Skin of body (tissue), 2 donors: Measurements from ENCODE around the genes CT47B1, DCAF12L2 and ZDHHC9.

- RAMPAGE, long total RNA: no peak
Measured at GRCh38 chrX:119455254-119455654, 13.0 kb upstream of the SLC25A5 start.

DNA sequence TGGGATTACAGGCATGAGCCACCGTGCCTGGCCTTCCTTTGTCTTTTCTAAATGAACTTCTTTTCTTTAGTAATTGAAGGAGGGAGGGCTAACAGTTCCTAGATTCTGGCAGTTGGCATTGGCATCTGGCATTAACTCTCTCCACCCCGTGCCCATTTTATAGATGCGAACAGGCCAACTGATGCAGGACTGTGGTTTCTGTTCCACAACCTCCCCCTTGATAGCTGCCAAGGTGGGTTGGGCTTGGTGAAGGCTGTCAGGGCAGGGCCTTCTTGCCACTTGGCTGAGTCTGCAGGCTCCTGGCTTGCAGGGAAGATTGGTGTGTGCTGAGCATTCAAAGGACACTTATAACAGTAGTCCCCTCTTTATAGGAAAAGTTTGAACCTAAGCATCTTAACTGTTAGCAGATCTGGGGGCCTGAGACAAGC lies 4.3 kb downstream of the SOWAHD start:
- RAMPAGE, long total RNA: no peak

GRCh38 chrX:119841484-119841974 lies 11.2 kb downstream of the UPF3B start:
- RAMPAGE, long total RNA: no peak

DNA sequence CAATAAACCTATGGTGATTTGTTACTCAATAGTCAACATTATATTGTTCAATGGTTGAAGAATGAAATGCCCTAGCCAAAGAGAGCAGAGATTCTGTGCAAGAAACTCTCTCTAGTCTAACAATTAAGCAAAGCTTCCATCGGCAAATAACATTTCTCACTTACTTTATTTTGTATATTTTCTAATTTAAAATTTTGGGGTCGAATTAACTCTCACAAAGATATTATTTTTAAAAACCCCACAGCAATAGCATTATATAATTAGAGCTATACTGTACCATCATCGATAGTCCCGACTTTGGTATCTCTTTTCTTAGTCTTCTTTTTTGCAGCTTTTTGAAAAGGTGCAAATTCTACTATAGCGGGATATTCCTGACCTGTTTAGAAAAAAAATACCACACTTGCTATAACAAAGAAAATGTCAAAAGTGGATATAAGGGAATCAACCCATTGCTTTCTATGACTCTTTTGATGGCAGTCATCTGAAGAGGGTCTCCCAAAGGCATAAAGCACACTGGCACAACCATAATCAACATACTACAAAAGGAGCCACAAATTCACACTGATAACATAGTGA lies 7.8 kb downstream of the UPF3B start:
- RAMPAGE, long total RNA: no peak

DNA sequence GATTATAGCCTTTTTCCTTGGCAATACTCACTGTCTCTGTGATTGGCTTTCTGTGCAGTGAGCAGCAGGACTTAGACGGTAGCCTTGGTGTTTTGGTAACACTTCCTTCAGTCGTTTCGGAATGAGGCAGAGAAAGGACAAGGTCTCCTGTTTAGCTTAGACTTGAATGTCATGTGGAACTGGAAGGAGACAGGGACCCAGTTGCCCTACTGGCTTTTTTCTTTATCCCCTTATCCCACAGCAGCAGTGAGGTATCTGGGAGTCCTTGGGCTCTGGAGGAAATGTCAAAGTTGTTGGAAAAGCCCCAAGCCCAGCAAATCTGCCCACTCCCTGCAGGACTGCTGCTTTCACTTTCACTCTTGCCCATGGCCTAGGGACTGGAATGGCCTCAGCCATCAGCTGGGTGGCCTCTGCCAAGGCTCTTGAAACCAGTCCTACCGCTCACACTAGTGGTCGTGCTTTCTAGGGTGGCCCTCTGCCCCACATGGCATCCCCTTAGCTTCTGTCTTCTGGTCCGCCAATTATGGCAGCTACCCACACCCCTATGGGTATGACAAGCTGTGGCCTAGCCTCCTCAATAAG lies 9.6 kb upstream of the RHOXF1 start:
- RAMPAGE, long total RNA: no peak

DNA sequence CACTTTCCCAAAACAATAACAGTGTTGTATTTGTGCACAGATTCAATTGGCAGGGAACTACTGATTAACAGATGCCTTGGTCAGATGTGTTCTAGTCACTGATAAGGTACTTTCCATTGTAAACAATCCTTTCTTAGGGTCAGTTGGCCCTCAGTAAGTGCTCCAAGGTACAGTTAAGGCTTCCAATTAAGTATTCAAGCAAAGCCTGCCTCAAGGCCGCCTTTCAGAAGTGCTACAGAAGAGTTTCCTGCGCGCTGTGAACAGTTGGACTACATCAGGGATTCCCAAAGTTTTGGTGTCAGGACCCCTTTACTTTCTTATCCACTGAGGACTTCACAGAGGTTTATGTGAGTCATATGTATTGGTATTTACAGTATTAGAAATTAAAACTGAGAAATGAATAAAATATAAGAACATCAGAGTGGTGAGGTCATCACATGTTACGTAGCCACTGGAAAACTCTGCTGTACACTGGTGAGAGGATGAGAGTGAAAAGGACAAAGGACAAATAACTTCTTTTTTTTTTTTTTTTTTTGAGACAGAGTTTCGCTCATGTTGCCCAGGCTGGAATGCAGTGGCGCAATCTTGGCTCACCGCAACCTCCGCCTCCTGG lies 2.7 kb downstream of the LAMP2 start:
- RAMPAGE, long total RNA: no peak

GRCh38 chrX:120875756-120876138 lies at the start of gene CT47B1:
Gene CT47B1, minus strand, starts transcription at chrX:120875866.
- RAMPAGE, long total RNA: no peak

DNA sequence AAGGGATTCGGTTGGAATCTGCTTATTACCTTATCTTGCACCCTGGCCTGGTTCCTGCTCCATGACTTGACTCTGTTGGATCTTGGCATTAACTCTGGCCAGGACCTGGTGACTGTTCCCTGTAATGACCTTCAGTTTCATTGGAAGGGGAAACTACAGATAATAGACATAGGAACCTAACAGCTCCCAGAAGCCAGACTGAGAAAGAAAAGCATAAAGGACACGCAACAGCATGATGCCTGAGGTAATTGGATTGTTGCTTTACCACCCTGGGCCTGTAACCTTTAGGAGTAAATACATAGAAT lies 762.3 kb upstream of the GRIA3 start:
- RAMPAGE, long total RNA: no peak

- RAMPAGE, long total RNA: no peak
Measured at GRCh38 chrX:123614019-123614315, 118.9 kb downstream of the THOC2 start.

DNA sequence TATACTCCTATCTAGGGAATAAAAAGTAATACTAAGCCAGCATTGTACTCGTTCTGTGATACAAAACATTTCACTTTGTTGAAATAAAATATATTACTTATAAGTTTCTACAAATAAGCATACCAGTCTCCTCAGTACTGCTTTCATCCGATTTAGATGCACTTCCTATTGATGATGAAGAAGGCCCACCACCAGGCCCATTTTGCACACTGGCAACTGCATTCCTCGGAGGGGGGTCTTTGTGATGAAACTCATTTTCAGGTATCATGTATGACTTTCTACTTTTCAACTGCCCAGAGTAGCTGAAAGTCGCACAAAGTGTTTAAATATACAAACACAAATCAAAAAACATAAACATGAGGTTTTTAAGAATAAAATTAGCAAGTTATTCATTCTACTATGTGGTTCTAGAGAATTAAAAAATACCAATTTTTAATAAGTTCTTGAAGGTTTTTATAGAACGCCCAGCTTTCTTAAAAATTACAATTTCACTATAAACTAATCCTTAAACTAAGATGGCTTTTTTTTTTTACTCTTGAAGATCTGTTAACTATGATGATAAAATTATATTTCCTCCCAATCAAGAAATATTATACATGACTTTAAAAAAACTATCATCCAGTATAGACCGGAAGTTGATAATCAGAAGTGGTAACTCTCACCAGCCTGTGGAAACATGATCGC lies 109.7 kb downstream of the THOC2 start:
- RAMPAGE, long total RNA: no peak

DNA sequence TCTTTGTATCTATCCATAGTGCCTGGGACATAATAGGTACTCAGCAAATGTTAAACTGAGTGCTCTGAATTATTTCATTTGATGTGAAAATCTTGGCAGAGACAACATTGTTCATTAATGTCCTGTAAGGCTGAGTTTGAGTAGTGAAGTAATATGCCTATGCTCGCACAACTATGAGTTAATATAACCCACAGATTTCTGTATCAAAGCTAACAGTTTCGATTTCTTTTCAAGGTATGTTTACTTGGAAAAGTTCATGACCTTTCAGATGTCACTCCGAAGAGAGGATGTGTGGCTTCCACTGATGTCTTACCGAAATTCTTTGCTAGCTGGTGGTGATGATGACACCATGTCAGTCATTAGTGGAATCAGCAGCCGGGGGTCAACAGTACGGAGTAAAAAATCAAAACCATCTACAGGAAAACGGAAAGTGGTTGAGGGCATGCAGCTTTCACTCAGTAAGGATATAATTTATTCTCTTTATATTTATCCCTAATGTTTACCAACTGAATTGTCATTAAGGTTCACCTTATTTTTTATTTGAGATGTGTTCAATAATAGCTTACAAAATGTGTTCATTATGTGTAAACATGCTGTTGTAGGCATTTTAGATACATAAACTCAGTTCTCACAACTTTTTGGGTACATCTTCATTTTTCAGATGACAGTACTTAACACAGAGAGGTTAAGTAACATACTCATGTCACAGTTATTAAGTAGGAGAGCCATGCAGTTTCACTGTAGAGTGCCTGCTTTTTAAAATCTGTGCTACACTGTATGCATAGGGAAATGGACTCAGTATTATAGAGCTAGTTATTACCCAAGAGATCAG lies 125.0 kb downstream of the STAG2 start:
- RAMPAGE, long total RNA: no peak

- RAMPAGE, long total RNA: no peak
Measured at GRCh38 chrX:124090396-124090960, 129.0 kb downstream of the STAG2 start.

DNA sequence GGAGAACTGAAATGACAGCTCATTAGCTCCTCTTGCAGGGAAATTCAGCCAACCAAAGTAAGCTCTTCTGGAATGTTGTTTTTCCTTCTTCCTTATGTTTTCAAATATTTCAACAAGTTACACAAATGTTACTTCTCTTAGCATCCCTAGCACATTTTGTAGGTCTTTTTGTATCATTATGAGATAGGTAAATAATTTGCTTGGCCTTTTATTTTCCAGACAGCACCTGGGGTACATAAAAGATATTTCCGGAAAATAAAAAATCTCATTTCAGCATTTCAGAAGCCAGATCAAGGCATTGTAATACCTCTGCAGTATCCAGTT lies 23.6 kb downstream of the SH2D1A start:
- RAMPAGE, long total RNA: no peak

DNA sequence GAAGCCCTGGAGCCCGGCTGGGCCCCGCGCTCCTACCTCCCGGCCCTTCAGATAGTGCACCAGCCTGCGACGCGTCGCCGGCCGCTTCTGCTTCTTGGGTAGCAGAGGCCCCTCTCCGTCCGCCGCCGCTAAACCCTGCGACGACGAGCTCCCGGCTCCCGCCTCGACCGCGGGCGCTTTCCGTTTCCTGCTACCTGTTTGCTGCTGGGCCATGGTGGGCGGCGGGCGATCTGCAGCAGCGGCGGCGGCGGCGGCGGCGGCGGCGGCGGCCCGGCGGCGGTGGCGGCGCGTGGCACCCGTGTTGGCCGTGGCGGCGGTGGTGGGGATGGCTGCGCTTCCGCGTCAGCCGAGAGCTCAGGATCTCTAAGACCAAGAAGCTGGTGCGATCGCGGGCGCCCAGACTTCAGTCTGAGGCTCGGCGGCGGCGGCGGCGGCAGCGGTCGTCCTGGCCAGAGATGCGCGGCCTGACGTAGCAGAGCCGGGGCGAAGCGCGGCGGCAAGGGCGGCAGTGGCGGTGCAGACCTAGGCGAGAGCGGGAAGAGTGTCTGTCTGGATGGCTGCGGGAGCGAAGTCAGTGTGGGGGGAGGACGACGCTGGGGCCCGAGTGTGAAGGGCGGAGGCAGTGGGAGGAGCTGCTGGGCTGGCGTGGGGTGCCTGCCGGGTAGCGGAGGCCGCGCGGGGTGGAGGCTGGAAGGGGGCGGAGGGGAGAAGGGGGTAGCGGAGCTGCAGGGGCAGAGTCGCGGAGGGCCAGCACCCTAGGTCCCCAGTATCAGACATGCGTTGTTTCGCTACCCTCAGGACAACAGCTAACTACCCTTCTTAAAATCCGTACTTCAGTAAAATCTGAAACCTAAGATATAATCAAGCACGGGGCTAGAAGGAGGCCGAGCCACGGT lies at the start of gene DCAF12L2:
Gene DCAF12L2, minus strand, starts transcription at position 578 of the 896 bp plus-strand sequence.
- RAMPAGE, long total RNA: no peak

DNA sequence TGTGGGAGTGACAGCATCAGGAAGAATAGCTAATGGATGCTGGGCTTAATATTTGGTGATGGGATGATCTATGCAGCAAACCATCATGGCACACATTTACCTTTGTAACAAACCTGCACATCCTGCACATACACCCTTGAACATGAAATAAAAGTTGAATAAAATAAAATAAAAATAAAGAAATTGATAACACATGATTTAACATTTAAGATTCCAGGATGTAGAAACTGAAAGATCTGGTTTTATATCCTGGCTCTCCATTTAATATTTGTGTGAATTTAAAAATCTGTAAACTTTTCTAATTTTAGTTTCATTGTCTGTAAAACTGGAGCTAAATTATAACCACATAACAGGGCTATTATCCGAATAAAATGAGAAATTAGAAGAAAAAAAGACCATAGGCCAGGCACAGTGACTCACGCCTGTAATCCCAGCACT lies 397.5 kb downstream of the ACTRT1 start:
- RAMPAGE, long total RNA: no peak

DNA sequence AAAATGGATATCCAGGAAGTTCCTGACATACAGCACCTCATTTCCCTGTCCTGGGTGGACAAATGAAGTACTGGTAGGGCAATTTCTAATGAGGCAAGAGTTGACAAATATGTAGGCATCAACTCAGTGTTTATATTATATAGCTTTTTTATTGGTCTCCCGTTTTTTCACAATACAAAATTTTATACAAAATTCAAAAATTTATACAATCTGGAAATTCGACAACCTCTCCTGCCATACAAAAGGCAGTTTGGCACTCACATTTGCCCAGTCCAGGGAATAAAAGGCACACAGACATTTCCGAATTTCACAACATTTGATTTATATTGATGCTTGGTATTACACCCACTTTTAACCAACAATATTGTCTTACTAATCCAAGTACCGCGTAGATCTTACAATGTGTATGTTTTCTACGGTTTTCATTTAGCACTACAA lies 1.9 kb downstream of the SMARCA1 start:
- RAMPAGE, long total RNA: no peak

- RAMPAGE, long total RNA: no peak
Measured at GRCh38 chrX:129553632-129554149, 13.6 kb downstream of the OCRL start.

DNA sequence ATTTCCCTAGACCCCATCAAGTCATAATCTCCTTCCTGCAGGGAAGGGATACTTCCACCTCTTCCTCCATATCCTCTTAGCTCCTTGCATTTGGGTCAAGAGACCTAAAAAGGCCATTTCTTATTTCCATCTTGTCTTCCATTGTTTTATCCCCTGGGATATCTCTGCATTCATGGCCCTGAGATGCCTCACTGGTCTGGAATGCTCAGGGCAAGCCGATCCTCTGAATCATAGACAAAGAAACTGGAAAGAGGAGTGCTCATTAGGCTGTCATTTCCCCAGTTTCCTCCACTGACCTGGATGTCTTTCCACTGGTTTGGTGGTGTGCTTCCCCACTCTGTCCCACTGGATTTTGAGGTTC lies 11.5 kb upstream of the APLN start:
- RAMPAGE, long total RNA: no peak

- RAMPAGE, long total RNA: no peak
Measured at GRCh38 chrX:129843669-129844418, at the start of gene ZDHHC9. Gene ZDHHC9, minus strand, starts transcription at chrX:129843886.

DNA sequence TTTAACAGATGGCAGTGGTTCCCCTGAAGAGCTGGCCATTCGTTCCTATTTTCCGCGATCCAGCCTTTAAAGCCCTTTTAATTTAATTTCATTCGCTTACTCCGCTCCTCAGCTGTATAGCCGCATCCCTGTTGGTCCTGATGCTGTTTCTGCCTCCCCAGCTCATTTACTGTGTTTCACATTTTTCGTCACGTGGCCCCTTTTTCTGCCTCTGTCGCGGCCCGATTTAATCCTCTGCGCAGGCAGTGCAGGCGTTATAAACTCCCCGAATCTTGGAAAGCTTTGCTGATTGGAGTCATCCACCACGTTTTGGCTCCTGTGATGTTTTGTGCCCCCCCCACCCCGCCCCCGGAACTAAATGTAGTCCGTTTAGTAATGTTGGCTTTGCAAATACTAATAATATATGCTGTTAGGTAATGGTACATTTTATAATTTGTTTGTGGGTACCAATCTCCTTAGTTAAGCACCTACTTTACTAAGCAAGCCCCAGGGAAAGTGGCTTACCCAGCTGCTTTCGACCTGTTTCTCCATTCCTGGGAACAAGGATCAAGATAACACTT lies 435 bp downstream of the UTP14A start:
- RAMPAGE, long total RNA: no peak